H9 (cell line): ENCODE results near the genes ZSWIM6 and LRRC70.

DNA sequence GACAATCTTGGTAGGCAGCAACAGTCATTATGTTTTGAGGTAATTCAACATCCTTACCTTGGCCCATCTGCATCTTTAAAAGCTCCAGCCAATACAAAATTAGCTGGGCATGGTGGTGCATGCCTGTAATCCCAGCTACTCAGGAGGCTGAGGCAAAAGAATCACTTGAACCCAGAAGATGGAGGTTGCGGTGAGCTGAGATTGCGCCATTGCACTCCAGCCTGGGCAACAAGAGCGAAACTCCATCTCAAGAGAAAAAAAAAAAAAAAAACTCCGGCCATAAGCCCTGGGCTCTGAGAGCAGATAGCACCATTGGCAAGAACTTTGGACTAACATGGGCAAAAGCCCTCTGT is 65.2 kb downstream of the DEPDC1B start:
- PRO-cap, result no peak

- PRO-cap, result no peak
Measured at GRCh38 chr5:60699114-60699393, 912 bp downstream of the DEPDC1B start.

DNA sequence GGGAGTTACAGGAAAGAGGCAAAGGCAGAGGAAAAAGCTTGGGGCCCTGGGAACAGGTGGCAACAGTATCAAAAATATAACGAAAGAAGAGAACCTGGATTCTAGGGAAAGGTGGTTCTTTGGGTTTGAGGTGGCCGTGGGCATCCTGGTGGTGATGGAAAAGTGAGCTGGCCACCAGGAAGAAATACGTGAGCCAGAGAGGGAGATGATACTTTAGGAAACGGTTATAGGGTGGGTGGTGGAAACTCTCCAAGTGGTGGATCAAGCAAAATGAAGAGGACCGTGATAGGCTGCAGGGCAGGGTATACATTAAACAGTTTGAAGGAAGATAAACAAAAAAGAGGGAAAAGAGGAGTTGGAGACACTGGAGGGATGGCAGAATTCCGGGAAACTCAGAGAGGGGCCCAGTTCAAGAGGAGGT is 2.7 kb upstream of the ZSWIM6 start:
- PRO-cap, result no peak

GRCh38 chr5:61332141-61333164 is at the start of gene ZSWIM6:
TSS of gene ZSWIM6 (plus strand) at chr5:61332258.
- PRO-cap, result bidirectional peak, plus-strand start at chr5:61332258, minus-strand start at chr5:61332013; bidirectional peak, plus-strand start at chr5:61332495, minus-strand start at chr5:61332392; bidirectional peak, plus-strand start at chr5:61332876, minus-strand start at chr5:61332636

DNA sequence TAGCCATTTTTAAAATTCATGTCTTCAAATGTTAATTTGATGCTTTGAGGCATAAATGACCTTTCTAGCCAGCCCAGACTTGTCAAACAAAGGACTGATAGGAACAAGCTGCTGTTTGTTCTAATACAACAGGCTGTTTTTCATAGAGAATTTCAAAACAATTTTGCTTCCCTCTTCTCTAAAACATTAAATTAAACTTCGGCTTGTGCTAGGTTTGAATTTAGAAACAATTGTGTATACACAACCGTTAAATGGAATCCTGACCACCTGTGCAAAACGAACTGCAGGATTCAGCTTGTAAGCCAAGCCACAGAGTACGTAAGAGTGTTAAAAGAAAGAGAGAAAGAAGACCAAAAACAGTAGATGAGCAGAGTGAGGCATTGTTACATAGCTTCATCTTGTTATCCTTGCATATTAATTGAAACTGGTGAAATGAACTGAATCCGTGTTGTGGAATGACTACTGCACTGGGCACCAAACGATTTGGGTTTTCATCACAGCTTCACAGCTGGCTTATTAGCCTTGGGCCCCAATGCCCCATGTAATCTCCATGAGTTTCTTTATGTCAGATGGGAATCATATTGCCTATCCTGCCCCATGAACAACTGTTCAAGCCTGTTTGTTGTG is 100.1 kb downstream of the ZSWIM6 start:
- PRO-cap, result no peak

- PRO-cap, result no peak
Measured at GRCh38 chr5:61525524-61526161, 193.6 kb downstream of the ZSWIM6 start.

DNA sequence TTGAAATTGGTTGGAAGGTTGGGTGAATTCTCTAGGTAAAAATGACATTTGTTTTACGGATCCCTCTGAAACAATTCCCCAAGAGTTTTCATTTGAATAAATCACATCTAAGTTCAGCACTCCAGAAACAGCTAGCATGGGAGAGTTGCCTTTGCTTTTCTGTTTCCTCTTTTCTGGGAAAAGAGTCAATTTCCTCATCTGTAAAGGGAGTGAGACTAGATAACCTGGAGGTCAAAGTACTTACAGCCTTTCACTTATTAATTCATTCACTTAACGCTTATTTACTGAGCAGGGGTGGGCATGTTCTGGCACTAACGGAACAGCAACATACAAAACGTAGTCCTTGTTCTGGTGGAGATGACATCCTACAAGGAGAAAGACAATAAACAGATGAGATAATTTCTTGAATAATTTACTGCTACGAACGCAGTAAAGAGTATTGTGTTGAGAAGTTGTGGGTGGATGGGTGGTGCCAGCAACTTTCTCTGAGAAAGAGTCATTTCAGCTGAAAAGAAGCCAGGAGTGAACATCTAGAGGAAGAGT is 335.5 kb downstream of the ZSWIM6 start:
- PRO-cap, result no peak

DNA sequence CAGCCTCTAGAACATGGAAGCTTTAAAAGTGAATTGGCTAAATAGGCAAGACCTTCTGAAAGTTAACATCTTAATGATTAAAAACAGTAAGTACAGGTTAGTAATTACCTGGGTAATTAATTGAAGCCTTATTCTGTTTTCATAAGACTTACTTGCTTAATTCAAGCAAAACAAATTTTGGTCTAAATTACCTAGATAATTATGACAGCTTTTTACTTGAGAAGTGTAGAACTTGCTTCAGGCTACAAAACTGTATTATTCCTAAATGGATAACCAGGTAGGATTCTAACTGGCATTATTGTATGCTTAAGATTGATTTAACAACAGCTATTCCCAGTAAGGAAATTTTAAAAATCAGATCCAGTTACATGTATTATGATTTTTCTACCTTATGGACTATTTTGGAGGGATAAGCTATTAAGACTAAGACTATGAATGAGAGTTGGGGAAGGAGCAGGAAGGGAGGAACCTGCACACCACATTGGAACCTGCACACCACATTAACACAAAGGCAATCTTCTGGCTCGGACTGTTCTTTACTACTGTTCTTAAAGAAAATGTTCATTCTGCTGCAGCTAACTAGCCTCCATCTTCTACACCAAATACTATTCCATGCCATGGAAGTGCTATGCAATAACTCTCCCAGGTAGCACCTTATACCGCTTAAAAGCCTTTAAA is 13.4 kb downstream of the DIMT1 start:
- PRO-cap, result no peak

DNA sequence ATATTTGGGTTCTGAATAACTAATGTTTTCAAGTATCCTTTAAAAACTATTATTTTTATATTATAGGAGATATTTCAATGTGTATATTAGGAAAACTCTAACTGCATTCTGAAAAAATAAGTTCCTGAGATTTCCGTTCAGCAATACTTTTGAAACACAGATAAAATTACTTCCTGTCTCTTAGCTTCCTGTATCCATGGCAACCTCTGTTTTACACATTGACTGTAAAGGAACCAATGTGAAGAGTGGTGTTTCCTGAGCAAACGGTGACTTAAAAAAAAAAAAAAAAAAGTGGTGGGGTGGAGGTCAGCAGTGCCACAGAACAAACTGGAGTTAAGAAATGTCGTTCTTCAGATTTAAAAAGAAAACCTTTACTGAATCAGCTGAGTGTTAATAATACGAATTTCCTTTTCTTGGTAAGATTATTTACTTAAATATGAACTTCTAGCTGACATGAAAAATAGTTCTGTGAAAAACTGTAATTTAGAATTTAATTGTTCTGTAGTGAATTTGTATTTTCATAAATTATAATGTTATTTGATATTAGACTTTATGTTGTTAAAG is at the start of gene LRRC70:
TSS of gene LRRC70 (plus strand) at position 300 of the 564 bp plus-strand sequence.
- PRO-cap, result no peak

DNA sequence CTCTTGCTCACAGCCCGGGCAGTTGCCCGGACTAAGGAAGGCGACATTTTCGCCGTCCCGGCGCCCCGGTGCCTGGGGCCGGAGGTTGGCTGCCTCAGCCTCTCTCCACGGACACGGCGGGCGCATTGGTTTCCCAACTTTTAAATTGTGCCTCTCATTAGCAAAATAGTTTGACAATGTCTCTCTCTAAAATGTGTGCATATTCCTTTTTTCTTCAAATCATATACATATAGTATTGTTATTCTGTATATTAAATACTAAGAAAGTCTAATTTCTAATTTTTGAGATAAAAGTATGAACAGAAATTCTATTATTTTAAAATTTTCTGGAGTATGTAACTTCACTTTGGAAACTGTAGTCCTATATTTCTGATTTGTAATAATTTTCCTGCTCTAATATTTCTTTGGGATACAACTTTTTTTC is 198.6 kb downstream of the LRRC70 start:
- PRO-cap, result no peak

- PRO-cap, result no peak
Measured at GRCh38 chr5:63155134-63155486, 576.5 kb downstream of the LRRC70 start.

DNA sequence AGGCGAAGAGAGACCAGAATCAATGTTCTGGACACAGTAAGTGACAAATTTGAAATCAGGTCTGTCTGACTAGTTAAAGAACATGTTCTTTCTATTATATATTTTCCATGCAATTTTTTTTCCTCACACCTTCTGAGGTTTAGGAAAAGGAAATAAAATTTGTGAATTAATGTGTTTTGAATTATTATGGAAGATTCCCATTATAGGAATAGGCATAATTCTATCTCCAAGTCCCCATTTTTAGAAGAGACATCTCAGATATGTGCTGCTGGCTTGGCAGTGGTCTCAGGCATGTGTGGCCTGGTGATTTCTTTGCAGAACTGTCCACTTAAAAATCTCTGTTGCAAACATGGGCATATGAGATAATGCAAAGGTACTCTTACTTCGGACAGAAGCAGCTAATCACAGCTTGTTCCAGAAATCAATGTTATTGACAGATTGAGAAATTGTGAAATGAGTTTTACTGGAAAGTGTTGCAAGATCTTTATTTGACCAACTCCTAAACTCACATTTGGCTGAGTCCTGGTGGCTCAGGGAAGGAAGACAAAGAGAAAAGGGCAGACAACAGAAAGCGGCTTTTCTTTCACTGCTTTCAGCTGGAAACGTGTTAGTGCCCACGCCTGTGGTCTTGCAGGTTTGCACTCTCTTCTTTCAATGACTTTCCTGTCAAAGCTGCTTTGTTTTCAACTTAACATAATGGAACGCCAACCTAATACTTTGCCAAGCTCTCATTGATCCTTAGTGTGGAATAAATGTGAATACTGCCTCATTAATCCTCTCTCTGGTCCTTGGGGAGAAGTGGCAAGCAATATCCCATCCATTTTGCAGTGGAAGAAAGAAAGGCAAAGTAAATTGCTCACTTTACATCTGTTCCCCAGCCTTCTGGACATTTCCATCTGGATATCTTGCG is 586.2 kb downstream of the LRRC70 start:
- PRO-cap, result no peak

DNA sequence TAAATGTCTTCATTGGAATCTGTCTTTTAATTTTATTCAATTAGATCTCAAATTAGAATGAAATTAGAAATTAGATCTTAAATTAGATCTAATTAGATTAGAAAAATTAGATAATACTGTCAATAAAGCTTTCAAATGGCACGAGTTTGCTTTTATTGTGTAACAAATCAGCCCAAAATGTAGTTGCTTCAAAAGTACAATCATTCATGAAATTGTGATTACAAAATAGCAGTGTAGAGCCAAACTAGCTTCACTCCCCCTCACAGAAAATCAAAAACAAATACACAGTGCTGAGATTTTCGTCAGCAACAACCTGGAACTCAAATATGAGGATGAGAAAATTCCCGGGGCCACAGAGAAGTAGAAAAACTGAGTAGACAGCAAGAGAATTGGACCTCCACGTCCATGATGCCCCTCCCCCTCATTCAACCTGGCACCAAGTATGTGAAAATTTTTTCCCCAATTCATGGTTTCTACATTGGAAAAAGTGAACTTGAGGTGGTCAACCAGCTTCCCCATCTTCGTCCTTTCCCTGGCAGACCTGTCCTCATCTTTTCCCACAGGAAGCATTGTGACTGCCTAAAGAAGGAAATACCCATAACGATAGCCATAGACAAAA is 664.4 kb downstream of the LRRC70 start:
- PRO-cap, result no peak

GRCh38 chr5:66004756-66005827 is 78.7 kb downstream of the ERBIN start:
- PRO-cap, result no peak

DNA sequence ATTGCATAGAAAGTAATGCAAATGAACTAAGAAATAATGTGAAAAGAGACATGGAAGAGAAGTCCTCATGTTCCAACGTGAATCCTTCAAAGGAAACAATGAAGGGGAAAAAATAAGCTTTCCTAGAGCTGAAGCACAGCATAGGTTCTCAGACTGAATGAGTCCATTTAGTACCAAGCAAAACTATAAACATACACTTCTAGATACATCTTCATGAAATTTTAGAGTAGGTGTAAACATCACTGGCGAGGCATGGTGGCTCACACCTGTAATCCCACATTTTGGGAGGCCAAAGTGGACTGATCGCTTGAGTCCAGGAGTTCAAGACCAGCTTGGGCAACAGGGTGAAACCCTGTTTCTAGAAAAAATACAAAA is 60.2 kb upstream of the SREK1 start:
- PRO-cap, result no peak

DNA sequence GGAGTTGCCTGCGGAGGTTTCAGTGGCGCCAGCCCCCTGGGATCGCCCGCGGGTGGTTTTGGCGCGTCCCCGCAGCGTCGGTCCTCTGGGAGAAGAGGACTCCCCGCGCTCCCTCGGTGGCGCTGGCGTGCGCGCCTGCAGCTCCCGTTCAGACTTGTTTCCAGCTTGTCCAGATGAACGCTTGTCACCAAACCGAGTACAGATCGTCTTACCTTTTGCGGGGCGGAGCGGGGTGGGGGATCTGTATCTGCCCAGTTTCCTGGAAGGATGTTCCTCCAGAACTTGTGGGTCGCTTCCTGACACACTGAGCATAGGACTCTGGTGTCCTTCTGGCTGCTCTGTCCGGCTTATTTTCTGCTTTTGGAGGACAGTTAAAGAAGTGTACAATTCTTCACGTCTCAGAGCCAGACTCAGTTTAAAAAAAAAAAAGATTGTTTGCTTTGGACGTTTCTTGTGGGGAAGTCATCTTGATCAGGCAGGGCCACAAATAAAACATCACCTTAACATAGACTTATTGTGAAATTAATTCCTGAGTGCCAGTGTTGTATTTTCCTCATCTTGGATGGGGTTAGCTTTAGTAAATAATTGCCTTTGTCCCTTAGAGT is 1.4 kb downstream of the MAST4 start:
- PRO-cap, result no peak

GRCh38 chr5:66960809-66961213 is 235.8 kb downstream of the CD180 start:
- PRO-cap, result no peak

GRCh38 chr5:67165705-67166475 is 30.7 kb downstream of the CD180 start:
- PRO-cap, result bidirectional peak, plus-strand start at chr5:67166037, minus-strand start at chr5:67165781; bidirectional peak, plus-strand start at chr5:67166379, minus-strand start at chr5:67166301

DNA sequence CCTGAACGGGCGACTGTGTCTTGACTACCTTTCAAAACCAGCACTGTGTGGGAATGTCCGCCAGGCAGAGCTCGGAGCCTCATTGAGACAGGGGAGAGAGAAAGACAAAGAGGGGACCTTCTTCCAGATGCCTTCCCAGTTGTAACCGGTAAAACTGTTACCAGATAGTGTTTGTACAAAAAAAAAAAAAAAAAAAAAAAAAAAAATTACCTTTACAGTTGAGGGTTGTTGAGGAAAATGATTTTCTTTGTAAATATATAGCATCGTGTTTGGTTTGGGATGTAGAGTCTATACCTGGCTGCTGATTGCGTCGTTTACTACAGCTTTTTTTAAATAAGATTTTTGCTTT is 29.5 kb downstream of the CD180 start:
- PRO-cap, result no peak

- PRO-cap, result no peak
Measured at GRCh38 chr5:67659249-67659649, 462.6 kb upstream of the CD180 start.